Hair follicle dermal papilla cell (primary cell): ENCODE measurements around a stretch of chr7.

GRCh38 chr7:152463520-152463892, 27.7 kb upstream of the KMT2C start:
- CAGE, long polyA plus RNA: no peak

DNA sequence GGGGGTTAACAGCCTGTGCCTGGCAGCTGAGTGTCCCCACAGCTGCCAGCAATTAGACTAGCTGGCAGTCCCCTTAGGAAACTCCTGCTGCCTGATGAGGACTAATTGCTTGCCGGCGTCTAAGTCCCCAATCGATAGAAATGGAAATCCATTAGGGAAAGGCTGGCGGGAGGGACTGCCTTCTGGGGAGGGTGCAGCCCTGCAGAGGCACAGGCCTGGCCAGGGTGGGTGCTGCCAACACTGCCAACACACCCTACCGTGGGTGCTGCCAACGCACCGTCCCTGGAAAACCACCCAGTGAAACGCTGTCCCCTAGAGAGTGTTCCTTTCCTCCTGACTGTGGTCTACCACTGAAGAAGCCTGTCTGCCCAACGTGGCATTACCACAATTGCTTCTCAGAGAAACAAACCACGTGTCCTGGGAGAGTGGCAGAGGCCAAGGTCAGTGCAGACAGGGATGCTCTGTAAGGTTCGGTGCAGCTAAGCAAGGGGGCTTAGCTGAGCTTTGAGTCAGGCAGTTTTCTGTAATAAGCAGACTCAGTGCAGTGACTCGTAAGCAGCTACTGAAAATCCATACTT, 60.7 kb downstream of the XRCC2 start:
- CAGE, long polyA plus RNA: no peak

DNA sequence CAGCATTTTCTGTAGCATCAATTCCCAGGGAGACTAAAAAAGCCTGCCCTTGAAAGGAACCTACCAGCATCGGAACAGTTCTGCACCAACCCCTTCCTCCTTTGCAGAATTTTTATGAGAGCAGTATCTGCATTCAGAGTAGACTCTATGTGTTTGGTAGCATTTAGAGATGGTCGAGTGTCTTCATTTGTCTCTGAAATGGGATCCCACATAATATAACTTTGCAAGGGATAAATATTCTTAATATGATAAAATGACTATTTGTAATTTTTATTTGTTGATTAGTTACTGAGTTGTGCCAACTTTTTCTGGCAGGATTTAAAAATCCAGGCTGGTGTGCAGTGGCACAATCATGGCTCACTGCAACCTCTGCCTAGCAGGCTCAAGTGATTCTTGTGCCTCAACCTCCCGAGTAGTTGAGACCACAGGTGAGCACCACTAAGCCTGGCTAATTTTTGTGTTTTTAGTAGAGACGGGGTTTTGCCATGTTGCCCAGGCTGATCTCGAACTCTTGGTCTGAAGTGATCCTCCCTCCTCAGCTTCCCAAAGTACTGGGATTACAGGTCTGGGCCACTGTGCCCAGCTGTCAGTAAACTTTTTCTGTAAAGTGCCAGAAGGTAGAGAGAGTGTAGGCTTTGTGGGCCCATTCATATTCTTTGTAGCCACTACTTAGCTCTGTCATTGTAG, 645.2 kb upstream of the DPP6 start:
- CAGE, long polyA plus RNA: no peak

DNA sequence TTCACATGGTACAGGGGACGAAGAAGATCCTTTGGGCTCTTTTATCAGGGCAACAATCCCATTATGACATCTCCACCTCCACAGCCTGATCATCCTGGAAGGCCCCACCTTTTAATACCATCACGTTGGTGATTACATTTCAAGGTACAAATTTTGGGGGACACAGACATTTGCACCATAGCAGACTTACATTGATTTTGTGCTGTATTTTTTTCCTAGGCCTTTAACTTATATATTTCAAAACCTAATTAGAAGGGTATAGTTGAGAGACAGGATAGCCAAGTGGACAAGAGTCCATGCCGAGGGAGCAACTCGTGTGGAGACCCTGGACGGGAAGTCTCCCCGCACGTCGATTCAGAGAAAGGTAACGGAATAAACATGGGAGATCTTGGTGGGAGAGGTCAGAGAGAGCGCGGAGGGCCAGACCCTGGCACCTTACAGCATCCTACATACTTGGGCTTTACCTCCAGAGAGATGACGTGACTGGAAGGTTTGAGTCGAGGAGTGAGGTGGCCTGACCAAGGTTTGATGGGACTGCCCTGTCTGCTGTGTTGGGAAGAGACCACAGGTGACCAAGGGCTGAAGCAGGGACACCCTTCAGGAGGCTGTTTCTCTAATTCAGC, 123.5 kb upstream of the DPP6 start:
- CAGE, long polyA plus RNA: no peak

- CAGE, long polyA plus RNA: no peak
Observed at GRCh38 chr7:154676277-154677082, 326.4 kb downstream of the PAXIP1 start.

DNA sequence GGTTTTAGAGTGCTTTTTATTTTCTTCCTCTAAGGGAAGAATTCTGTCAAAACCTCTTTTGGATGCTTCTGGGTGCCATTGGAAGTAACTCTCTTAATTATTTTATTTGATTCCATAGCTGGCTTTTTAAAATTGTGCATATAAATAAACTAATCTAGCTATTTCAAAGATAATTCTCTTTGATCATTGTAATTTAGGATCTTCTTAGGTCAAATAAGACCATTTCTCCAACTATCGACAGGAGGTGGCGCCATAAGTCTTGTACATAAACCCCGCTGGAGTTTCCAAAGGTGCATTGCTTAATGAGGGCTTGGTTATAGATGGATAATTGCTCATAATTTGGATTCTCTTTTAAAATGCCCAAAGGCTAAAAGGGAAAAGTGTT, 75.5 kb downstream of the PAXIP1 start:
- CAGE, long polyA plus RNA: no peak

DNA sequence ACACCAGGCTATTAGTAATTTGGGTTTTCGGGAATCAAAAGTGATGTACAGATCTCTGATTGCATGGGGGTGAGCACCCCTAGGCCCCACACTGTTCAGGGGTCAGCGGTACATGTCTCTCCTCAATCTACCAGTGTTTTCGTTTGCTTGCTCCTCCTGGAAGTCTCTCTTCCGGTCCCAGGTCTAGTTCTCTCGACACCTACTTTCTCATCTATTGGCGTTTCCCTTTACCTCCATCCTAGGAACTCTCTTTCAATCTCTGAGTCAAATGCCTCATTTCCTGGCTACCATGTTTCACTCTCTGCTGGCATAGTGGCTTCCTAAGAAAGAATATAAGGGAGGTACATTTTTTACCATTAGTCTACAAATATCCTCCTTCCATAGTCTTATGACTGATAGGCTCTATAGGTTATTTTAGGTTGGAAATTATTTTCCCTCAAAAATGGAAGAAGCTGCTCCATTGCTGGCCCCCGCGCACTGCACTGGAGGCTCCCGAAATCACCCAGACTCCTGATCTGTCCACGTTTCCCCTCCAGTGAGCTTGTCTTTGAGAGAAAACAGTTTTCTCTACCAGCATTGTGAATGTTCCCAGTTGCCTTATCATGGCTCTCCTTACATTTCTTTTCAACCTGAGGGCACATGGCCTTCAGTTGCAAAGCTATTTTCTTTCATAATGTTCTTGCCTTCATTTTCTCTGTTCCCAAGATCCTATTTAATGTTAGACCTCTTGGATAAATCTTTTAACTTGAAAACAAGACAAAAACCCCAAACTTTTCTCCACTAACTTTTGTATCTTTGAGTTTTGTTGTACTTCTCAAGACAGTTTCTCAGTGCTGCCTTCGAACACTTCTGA, 36.9 kb downstream of the PAXIP1 start:
- CAGE, long polyA plus RNA: no peak

GRCh38 chr7:155576554-155577207, 30.3 kb upstream of the CNPY1 start:
- CAGE, long polyA plus RNA: no peak

DNA sequence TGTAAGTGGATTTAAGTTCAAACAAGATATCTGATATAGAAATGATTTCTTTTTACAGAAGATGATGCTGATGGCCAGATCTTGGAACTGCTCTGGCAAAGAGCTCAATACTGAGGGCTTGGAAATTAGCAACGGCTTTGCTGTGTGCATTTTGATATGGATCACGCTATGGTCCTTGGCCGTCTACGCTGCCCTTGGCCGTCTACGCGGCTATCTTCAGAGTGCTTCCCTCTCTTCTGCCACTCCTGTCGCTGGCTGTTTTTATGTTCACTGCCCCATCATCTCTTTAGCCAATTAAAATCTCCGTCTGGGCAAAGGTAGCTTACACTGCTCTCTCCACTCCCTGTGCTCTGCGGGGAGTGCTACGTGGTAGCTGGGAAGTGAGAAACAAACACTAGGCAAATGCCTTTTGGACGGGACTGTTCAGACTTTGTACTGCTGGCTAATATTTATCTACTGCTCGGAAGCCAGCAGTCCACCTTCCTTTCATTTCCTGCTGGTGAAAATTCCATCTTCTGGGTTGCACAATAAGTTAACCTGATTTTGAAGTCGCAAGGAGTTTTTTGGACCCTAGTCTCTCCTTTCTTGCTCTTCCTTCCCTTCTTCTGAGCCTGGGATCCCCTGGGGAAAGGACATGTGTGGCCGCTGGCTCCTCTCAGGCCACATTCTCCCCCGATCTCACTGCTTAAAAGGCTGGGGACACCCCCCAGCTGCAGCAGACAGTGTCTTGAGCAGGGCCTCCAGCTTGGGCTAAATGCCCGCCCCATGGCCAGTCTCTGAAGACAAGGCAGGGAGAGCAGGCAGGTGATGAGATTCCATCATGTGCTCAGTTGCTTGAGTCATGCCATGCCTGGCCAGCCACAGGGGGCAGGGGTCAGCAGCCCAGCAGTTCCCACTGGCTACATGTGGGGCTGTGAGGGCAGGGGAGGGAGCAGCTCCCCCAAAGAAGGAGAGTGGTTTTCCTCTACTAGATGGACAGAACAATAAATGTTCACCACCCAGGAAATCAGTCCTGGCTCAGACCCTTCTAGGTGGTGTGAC, 25.6 kb upstream of the RBM33 start:
- CAGE, long polyA plus RNA: no peak

DNA sequence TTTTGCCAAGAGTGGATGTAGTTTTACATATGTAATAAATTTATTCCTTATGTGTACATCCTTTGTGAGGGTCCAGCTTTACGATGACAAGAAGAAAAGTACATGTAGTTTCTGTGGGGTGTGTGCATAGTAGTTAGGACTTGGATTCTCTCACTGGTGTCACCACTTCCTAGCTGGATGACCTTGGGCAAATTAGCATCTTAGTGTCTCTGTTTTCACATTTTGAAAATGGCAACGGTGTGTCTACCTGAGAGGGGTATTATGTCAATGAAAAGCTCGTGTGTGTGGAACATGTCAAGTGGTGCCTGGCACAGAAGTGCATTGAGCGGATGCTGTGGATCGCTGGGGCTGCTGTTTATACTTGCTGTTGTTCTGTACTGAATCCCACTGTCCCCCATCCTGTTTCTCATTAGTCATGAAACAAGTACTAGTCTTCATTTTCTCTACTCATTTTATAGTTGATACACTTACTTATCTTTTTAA, 26.0 kb downstream of the RBM33 start:
- CAGE, long polyA plus RNA: no peak

DNA sequence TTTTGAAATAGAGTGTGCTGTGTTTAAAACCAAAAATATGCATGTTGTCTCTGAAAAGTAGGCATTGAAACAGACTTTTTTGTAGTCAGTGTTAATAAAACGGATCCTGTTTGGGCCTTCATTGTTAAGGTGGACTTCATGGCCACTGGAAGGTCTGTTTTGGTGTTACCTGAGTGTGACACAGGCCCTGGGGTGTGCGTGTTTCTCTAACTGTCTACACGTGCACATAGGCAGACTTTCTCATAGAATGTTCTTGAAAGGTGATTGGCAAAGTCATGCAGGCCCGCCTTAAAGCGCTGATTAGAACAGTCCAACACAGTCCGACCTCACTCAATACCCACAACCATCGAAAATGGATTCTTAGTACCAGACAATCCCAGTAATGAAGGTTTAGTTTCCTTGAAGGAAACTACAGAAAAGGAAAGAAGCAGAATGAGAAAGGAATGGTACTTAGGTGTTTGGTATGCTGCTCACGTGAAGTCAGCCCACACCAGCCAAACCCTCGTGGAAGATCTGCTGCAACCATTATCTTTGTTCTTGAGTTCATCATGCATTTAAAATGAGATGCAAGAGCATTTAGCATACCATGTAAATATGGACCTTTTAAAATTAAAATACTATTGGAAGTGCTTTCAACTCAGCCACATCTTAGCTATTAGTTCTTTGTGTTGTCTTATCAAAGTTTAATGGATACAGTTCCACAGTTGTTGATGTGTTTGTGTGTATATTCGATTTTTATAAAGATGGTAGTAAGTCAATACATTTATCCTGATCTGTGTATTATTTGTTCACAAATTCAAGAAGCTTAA, 35.0 kb downstream of the SHH start:
- CAGE, long polyA plus RNA: no peak

- CAGE, long polyA plus RNA: no peak
Observed at GRCh38 chr7:155803342-155803655, 9.0 kb downstream of the SHH start.

- CAGE, long polyA plus RNA: no peak
Observed at GRCh38 chr7:155804810-155805174, 7.5 kb downstream of the SHH start.

DNA sequence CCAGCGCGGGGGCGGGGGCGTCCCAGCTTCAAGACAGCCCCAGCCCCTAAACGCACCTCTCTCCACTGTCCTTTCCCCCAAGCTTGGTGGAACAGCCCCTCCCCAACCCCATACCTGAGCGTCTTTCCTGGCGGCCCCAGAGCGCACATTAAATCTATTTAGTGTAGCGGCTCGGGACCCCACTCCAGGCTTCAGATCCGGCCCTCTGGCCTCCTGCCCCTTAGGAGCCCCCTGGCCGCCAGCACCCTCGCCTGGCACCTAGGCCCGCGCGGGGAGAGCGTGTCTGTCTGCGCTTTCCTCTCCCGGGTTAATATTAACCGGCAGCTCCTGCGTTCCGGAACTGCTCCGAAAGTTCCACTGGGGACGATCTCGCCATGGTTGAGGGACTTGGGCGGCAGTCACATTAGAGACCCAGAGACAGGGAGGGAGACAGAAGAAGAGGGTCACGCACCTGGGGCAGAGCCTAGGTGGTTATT, 3.3 kb downstream of the SHH start:
- CAGE, long polyA plus RNA: no peak

- CAGE, long polyA plus RNA: no peak
Observed at GRCh38 chr7:155860717-155861460, 48.6 kb upstream of the SHH start.

- CAGE, long polyA plus RNA: no peak
Observed at GRCh38 chr7:155953664-155954103, 141.4 kb upstream of the SHH start.

DNA sequence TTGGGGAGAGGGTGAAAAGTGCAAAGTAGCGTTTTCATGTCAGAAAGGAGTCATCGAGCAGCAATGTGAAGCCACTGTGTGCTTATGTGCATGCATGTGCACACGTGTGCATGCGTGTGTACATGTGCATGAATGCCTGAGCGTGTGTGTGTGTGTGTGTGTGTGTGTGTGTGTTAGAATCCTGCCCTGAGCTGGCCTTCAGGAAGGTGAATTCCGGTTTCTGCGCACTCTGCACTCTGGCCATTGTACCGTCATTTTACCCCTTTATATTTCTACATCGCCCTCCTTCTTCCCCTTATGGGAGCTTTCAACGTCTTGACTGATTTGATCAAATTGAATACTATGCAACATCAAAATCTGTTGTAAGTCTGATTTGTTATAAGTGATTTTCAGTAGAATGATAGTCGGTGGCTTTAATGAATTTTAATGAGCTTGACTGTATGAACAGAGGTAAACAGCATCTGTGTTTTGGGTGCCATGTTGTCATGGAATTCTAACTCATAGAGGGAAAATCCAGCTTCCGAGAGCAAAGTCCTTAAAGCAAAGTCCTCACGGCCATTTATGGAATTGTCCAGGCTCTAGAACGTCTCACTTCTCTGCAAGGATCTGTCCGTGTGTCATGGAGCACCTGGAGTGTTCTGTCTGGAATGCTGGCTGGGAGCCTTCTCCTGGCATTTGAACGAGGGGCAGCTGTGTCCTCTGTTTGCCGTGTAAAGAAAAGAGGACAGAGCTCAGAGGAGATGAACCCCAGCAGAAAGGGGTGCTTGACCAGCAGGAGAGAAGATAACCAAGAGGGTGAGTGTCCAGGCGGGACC, 148.7 kb upstream of the SHH start:
- CAGE, long polyA plus RNA: no peak

DNA sequence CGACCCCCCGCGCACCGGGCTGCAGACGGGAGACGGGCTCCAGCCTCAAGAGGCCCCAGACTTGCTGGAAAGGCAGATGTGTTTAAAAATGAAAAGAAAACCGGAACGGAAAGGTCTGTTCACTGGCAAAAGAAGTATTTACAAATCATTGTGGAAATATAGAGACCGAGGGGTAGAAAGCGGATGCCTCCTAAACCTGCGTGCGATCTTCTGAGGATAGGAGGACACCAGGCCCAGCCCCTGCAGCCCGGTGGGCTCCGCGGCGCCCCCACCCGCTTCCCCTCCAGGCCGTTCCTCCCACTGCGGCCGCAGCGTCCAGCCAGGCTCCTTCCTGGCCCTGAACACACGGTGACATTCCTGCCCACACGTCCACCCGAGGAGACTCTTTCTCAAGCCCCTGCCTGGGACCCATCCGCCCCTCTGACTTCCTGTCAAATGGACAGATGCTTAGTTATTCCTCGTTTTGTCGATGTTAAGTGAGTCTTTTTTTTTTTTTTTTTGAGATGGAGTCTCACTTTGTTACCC, 32.5 kb upstream of the RNF32 start:
- CAGE, long polyA plus RNA: no peak

GRCh38 chr7:156612850-156613507, 27.6 kb upstream of the RNF32 start:
- CAGE, long polyA plus RNA: no peak

GRCh38 chr7:157000458-157000994, 9.9 kb downstream of the MNX1 start:
- CAGE, long polyA plus RNA: no peak